Heart (tissue), 3 donors: ENCODE measurements around the genes OR5H1 and NIT2.

DNA sequence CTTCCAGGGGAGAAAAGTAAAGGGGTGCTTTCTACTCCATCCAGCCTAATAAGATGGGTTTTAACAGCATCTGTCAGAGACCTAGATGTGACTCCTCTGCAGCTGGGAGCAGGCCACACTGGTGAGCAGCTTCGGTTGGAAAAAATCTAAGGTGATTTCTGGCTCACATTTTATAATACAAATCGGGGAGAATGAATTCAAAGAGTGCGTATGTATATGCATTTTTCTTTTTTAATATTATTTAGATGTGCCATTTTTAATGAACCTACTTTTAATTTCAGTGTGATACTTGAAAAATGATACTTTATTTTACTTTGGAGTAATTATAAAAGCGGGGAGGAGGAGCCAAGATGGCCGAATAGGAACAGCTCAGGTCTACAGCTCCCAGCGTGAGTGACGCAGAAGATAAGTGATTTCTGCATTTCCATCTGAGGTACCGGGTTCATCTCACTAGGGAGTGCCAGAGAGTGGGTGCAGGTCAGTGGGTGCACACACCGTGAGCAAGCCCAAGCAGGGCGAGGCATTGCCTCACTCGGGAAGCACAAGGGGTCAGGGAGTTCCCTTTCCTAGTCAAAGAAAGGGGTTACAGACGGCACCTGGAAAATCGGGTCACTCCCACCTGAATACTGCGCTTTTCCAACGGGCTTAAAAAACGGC lies 640.0 kb downstream of the EPHA3 start:
- RAMPAGE, long total RNA, 2 experiments, result no peak in any of the 2 experiments

- RAMPAGE, long total RNA, 2 experiments, result no peak in any of the 2 experiments
These were observed 8.1 kb upstream of the STX19 start for GRCh38 chr3:94036415-94036956.

DNA sequence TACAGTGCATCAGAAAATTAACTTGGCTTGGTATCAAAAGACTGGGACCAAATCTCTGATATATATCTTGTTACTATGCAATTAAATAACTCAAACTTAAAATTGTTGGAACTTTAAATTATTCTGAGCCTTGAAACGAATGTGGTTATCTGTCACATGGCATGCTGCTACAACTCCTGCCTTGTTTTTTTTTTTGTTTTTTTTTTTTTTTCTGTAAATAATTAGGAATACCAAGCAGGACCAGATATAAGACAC lies 818.2 kb downstream of the NSUN3 start:
- RAMPAGE, long total RNA, 2 experiments, result no peak in any of the 2 experiments

DNA sequence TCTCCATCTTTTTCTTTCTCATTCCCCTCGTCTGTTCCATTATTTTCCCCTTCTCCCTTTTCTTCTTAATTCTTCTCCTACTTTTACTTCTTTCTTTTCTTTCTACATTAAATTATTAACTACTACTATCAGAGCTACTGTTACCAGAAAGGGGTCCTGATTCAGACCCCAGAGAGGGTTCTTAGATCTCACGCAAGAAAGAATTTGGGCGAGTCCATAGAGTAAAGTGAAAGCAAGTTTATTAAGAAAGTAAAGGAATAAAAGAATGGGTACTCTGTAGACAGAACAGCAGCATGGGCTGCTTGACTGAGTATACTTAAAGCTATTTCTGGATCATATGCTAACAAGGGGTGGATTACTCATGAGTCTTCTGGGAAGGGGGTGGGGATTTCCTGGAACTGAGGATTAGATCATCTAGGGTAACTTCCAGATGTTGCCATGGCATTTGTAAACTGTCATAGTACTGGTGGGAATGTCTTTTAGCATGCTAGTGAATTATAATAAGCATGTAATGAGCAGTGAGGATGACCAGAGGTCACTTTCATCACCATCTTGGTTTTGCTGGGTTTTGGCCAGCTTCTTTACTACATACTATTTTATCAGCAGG lies 891.0 kb upstream of the EPHA6 start:
- RAMPAGE, long total RNA, 2 experiments, result no peak in any of the 2 experiments

GRCh38 chr3:96617088-96617601 lies 197.2 kb upstream of the EPHA6 start:
- RAMPAGE, long total RNA, 2 experiments, result no peak in any of the 2 experiments

- RAMPAGE, long total RNA, 2 experiments, result no peak in any of the 2 experiments
These were observed 196.7 kb upstream of the EPHA6 start for GRCh38 chr3:96617602-96618254.

DNA sequence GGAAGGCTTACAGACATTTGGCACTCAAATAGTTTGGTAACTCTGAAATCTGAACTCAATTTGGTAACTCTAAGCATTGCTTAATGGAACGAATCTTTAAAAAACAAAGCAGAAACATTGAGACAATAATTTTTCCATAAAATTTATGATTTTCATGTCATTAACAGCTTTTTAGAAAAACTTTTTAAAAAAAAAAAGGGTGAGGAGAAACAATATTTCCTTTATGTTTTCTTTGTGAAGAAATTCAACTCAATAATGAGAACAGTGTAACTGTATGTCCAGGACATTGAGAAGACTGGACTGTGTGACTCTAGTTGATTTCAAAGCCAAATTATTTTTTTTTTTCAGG lies 64.4 kb downstream of the CRYBG3 start:
- RAMPAGE, long total RNA, 2 experiments, result no peak in any of the 2 experiments

GRCh38 chr3:98130424-98130795 lies at the start of gene OR5H1:
TSS of gene OR5H1 (plus strand) at chr3:98130721.
- RAMPAGE, long total RNA, 2 experiments, result no peak in any of the 2 experiments

GRCh38 chr3:98427901-98428273 lies 35.1 kb upstream of the OR5K1 start:
- RAMPAGE, long total RNA, 2 experiments, result no peak in any of the 2 experiments

GRCh38 chr3:98562332-98562621 lies 30.5 kb downstream of the GPR15 start:
- RAMPAGE, long total RNA, 2 experiments, result no peak in any of the 2 experiments

DNA sequence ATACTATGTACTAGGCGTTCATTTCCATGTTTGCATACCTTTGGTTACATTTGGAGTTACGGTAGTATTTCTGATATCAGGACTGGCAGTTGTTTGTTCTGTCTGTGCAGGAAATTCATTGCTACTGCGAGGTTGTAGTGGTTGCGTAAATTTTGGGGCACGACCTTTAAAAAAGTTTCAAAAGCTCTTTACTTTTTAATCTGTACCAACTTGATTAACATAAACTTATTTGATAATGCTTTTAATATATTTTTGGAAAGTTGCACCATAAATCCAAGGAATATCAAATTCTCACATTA lies 48.0 kb downstream of the ST3GAL6 start:
- RAMPAGE, long total RNA, 2 experiments, result no peak in any of the 2 experiments

GRCh38 chr3:98985869-98986280 lies 84.4 kb upstream of the DCBLD2 start:
- RAMPAGE, long total RNA, 2 experiments, result no peak in any of the 2 experiments

DNA sequence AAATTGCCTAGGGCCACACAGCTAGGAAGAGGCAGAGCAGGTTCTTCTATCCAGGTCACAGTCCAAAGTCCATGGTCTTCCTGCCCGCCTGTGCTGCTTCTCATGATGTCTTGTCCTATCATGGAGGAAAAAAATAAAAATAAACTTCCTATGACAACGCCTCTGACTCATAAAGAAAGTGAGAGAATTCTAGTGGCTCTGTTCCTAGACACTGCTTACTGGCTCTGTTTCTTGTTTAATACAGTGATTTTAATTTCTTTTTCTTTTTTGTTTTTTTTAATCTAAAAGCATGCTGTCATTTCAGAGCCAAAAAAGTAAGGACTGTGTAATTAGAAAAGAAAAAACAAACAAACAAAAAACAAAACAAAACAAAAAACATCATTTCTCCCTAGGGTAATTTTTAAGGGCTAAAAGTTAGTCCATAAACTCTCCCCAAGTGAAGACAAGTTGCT lies 9.8 kb downstream of the COL8A1 start:
- RAMPAGE, long total RNA, 2 experiments, result no peak in any of the 2 experiments

GRCh38 chr3:99966892-99967598 lies 147.3 kb downstream of the FILIP1L start:
- RAMPAGE, long total RNA, 2 experiments, result no peak in any of the 2 experiments

DNA sequence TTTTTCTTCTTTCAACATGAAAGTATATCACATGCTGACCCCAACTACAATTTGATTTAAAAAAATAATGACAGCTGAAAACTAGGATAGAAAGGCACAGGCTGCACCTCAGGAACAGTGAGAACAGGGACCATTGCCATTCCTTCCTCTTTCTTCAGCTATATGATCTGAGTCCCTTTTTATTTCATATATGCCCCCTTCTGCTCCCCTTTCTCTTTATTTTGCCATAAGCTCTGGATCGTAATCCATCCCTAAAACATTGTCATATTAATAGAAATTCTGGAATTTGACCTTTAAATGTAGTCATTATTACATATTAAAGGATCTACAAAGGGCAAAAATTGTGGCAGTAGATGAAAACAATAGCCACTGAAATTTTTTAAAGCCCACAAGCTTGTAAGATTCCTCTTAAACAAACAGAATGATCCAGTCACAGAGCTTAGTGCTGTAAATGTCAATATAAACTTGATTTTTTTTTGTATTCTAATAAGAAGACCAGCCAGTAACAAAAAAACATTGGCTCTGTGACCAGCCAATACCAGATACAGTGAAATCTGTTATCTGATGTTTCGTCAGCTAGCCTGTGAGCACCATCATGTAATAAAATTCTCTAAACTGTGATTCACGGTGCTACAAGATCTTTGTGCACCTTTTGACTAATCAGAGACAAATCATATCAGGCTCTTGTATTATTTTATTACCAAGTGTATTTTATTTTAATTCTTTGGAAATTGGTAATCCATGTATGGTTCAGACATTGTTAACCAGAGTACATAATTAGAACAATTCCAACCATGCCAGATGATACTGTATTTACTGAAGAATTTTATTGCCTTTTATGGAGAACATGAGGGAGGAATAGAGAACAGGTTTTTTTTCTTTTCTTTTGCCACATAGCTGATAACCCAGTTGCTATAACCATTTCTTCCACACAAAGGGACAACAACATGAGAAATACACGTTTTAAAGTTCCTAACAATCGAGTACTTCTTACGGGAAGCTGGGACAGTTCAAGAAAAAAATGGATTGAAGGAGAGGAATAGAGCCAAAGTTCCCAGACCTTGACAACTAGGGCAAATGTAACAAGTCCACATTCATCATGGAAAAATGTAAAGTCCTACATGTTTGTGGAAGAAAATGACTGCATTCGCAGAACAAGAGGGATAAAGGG lies 72.1 kb downstream of the FILIP1L start:
- RAMPAGE, long total RNA, 2 experiments, result no peak in any of the 2 experiments

DNA sequence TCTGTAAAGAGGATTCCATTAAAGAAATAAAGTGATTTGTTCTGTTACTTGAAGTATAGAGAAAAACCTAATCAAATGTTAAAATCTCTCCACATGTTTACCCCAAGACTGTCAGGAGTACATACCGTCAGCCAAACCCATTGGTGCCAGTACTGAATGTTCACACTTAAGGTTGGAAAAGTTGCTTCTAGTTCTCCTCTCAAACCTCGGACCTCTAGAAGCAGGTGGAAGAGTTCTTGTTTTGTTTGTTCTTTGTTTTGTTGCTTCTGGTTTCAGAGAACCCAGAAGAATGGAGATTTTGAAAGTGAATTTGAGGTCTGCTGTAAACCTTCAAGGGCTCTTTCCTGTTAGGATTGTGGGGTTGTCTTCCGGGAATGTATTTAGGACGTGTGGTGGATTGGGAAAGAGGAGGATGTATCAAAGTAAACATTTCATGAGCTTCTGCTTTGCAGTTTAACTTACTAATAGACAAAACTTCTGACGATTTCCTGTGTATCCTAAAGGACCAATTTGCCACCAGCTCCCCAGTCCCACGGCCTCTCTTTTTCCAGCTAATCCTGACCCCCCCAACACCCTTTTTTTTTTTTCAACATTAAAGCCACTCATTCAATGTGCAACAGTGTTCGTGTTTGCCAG lies 50.4 kb downstream of the FILIP1L start:
- RAMPAGE, long total RNA, 2 experiments, result no peak in any of the 2 experiments

GRCh38 chr3:100089623-100090361 lies 24.5 kb downstream of the FILIP1L start:
- RAMPAGE, long total RNA, 2 experiments, result no peak in any of the 2 experiments

GRCh38 chr3:100334172-100335339 lies at the start of gene NIT2:
TSS of gene NIT2 (plus strand) at chr3:100334757.
- RAMPAGE, long total RNA, 2 experiments, result start-site peak on the plus strand in 2 of 2 experiments, at chr3:100334713-100334780 at its widest, 30 to 333 reads per replicate

DNA sequence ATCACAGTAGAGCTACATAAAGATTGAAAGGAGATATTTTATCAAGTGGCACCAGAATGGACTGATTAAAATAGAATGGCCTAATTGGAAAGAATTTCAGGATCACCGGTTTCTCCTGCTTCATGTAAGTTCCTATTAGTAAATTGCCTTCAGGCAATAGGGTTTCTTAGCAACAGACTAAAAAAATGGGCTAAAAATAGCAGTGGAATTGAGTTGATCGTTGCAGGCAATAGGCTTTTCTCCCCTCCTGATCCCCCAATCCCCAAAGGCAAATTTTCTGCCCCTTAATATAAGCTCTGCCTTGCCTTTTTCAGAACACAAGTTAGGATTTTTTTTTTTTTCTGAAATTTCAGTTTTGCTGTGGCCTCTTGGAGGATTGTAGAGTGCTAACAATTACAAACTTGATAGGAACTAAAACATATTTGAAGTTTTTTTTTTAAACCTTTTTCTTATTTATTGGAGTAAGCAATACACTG lies 1.0 kb downstream of the LNP1 start:
- RAMPAGE, long total RNA, 2 experiments, result no peak in any of the 2 experiments

GRCh38 chr3:100500245-100500711 lies 7.9 kb downstream of the TMEM45A start:
- RAMPAGE, long total RNA, 2 experiments, result no peak in any of the 2 experiments